Kidney epithelial cell (primary cell): ENCODE measurements around the genes UCHL3 and EDNRB.

DNA sequence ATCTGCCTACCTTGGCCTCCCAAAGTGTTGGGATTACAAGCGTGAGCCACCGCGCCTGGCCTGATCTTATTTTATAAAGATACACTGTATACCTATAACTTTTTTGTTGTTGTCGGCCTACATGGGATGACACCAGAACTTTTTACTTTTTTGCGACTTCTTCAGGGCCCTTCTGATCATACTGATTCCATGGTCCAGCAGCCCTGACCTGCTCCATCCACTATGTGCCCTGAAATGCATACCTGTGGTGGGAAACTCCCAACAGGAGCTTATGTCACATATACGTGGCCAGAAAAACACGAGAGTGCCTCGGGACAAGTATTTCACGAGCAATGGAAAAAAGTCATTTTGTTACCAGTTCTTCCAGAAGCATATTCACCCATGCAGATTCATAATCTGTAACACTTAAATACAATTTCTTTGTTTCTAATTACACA is 1174.3 kb downstream of the KLF5 start:
- RAMPAGE, long total RNA, result no peak
- RRBS, result no CpG with 5 or more reads among the region's 9 CpGs

- RAMPAGE, long total RNA, result no peak
- RRBS, result no CpG with 5 or more reads among the region's 17 CpGs
These were observed 1193.7 kb downstream of the TBC1D4 start for GRCh38 chr13:74287997-74289033.

GRCh38 chr13:75316417-75316963 is 165.5 kb downstream of the TBC1D4 start:
- RAMPAGE, long total RNA, result no peak
- RRBS, result no CpG with 5 or more reads among the region's 2 CpGs

- RAMPAGE, long total RNA, result start-site peak on the plus strand at chr13:75549754-75549808, 5,988 and 4,592 reads in 2 replicates
- RRBS, result 3% methylated on average over 10 of the region's 78 CpGs
These were observed at the start of gene UCHL3 for GRCh38 chr13:75549230-75550238. Gene UCHL3 (plus strand): TSS chr13:75549791.

- RAMPAGE, long total RNA, result no peak
- RRBS, result no CpG with 5 or more reads among the region's 1 CpG
These were observed 88.2 kb downstream of the KCTD12 start for GRCh38 chr13:76798112-76798338.

DNA sequence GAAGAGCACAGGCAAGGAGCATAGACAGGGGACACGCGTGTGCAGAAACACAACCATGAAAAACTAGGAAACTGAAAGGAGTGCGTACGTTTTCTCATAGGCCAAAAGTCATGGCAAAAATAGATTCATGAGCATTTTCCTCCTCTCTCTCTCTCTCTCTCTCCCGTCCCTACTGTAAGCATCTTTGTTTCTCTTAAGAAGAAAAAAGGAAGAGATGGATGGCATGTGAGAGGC is 60.4 kb downstream of the KCTD12 start:
- RAMPAGE, long total RNA, result no peak
- RRBS, result no CpG with 5 or more reads among the region's 5 CpGs

DNA sequence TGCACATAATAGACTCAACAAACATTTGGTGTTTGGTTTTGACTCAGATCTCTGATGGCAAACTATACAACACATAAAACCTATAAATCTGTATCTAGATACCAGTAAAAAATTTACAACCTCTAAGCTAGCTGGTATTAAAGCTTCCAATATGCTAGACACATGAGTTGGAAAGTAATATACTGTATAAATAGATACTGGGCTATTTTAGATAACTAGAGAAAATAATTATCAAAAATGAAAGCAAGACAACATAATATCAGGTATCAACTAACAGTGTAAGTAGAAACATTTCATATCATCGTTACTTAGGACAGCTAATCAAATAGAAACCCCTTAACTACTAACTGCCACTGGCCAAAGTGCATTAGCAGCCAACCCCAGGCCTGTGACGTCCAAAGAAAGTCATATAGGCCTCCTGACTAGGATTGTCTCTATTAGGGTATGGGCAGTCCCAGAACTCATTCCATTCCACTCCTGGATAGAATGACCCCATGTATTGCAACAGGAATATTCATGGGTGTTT is 53.7 kb downstream of the KCTD12 start:
- RAMPAGE, long total RNA, result no peak
- RRBS, result no CpG with 5 or more reads among the region's 2 CpGs

DNA sequence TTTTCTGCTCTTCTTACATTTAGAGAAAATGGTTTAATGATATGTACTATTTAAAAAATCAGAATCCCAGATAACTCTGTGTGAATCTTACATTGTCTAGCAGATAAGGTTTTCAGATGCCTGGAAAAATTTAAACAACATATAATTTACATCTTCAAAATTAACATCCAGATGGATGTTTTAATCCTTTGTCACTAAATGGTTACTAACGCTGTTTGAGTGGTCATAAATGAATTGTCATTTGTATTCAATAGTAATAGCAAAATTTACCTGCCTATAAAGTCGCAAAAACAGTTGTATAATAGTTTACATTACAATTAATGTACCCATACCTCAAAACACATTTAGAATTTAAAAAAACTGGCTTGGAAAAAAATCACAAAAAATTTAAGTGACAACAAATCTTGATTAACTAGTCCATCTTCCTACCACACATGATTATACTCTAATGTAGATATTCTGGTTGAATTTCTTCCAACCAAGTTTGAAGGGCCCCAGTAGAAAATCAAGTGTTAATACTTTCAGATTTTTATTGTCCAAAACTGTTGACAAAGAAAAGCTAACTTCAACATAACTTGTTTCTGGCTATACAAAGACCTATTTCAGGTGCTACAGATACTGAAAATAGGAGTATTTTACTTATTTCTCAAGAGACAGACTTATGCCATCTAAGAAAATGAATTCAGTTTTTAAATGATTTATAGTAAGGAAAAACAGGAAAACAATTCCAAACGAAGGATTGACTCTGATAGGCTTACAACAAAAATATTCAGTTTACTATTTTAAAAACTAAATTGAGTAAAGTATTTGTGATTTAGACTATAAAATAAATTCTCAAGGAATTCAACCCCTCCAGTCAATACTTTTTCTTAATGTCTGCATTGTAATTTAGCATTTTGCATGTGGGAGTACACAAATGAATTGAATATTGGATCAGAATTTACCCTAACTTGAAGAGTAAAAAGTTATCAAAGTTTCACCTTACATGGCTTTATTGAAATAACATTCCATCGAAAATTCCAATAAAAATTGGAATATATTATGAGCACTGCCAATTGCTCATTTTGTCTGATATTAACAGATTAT is 5.4 kb downstream of the KCTD12 start:
- RAMPAGE, long total RNA, result no peak
- RRBS, result no CpG with 5 or more reads among the region's 4 CpGs

DNA sequence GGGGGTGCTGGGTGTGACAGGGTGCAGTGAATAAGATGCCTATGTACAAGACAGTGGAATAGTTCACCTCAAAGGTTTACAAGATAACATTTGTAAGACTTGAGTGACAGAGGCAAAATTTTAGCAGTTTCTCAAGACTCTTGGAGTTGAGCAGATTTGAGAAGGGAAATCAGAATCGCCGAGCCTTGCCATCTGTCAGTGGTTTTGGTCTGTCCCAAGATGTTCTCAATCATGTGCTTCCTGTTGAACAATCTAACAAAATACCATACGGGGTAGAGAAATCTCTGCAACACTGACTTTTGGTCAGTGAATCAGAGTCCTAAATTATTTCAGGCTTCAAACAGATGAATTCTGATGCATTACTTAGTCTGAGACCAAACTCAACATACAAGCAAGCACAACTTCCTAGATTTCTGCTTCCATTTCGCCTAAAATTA is 3.8 kb downstream of the KCTD12 start:
- RAMPAGE, long total RNA, result no peak
- RRBS, result no CpG with 5 or more reads among the region's 4 CpGs

DNA sequence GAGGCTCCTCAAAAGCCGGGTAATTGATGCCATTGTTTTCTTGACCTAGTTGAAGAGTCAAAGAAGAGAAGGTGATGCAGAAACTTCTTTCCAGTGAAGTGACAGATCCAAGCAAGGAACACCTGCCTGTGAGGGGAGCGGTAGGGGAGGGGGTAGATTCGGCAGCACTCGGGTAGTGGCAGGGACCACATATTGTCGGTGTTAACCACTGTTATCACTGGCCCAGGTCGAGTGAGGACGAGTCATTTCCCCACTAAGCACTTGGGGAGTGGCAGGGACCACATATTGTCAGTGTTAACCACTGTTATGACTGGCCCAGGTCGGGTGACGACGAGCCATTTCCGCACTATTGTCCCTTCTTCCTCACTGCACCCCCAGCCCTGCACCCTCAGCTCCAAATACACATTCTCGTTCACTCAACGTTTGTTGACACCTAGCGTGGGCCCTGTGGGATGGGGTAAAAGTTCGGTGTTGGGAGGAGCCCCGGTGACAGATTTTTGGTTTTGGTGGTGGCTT is 520 bp upstream of the CLN5 start:
- RAMPAGE, long total RNA, result no peak
- RRBS, result no CpG with 5 or more reads among the region's 16 CpGs

GRCh38 chr13:77016968-77017261 is 10.0 kb downstream of the FBXL3 start:
- RAMPAGE, long total RNA, result no peak
- RRBS, result no CpG with 5 or more reads among the region's 2 CpGs

DNA sequence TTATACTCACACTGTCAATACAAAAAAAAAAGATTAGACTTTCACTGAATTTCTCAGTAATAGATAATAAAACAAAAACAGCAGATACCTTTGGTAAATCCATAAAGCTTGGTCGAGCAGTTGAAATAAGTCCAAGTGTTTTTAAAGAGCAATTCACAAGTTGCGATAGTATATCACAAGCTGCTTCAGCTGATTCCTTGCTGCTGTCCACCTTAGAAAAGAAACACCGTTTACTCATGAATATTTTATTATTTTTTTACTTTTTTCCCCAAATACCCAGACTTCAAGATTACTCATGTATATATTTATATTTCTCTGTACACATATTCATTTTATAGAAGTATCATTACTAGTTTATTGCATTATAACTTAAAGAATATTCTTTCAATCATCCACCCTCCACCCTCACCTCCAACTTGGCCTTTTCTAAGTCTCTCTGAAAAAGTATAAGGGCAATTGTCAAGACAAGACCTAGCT is 8.4 kb downstream of the FBXL3 start:
- RAMPAGE, long total RNA, result no peak
- RRBS, result no CpG with 5 or more reads among the region's 3 CpGs

- RAMPAGE, long total RNA, result no peak
- RRBS, result no CpG with 5 or more reads among the region's 2 CpGs
These were observed 86.1 kb upstream of the FBXL3 start for GRCh38 chr13:77112781-77113693.

GRCh38 chr13:77260265-77260624 is 66.6 kb downstream of the MYCBP2 start:
- RAMPAGE, long total RNA, result no peak
- RRBS, result no CpG with 5 or more reads among the region's 2 CpGs

DNA sequence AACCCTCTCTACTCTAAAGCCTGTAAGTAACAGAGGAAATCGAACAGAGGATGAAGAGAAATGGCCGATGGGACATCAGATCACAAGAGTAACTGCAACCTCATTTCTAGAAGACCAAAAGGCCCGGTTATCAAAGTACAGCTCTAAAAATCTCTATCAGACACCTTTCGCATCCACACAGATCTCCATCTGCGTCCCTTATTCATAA is 1.3 kb downstream of the MYCBP2 start:
- RAMPAGE, long total RNA, result no peak
- RRBS, result no CpG with 5 or more reads among the region's 5 CpGs

GRCh38 chr13:77695728-77696677 is 1.5 kb upstream of the SLAIN1 start:
- RAMPAGE, long total RNA, result no peak
- RRBS, result no CpG with 5 or more reads among the region's 9 CpGs

GRCh38 chr13:77767272-77768086 is 70.0 kb downstream of the SLAIN1 start:
- RAMPAGE, long total RNA, result no peak
- RRBS, result no CpG with 5 or more reads among the region's 7 CpGs

- RAMPAGE, long total RNA, result no peak
- RRBS, result 2% methylated on average over 8 of the region's 71 CpGs
These were observed at the start of gene EDNRB for GRCh38 chr13:77918258-77919262. Gene EDNRB (minus strand): TSS chr13:77918831.

DNA sequence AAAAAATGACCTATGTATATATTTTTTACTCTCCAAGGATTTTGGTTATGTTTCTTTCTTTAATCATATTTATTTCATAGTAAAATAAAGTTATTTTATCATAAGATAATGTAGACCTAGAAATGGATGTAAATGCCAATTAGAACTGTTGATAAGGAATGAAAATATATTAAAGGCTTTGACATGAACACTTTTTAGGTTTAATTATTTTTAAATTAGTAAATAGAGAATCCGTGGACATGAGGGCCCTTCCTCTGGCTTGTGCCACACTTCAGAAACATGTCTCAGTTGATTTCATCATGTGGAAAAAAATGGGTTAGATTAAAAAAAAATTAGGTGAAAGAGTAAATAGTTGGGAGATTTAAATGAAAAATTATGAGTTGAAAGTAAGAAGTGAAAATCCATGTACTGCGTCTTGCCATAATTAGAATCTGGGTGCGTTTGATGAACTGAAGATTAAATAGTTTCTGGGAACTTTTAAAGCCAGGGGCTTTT is 61.7 kb upstream of the EDNRB start:
- RAMPAGE, long total RNA, result no peak
- RRBS, result no CpG with 5 or more reads among the region's 3 CpGs

- RAMPAGE, long total RNA, result no peak
- RRBS, result 1% methylated on average over 19 of the region's 53 CpGs
These were observed 6.0 kb upstream of the POU4F1 start for GRCh38 chr13:78609032-78609981.